HEK293 (cell line): ENCODE results near the genes GCLM, ABCD3 and SLC44A3.

DNA sequence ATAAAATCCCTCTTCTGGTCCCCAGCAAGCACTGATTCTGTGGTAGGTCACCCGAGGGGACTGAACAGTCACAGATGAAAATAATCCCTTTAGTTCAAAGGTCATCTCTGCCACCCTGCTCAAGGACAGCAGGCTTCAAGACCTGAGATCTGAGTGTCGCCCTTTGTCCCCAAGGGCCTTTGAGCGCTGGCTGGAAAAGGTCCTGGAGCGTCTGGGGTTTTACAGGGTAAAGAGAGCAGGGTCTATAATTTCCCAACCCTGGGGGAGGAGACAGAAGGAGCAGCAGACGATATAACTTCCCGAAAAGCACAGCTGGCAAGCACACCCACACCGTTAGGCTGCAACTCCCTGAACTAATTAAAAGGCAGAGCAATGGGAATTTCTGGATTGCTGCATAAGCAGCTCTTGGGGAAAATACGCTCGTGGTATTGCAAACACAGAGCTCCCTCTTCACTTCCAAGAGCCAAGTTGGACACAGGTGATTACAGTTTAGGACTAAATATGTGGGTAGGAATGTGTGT, 87.3 kb upstream of the BCAR3 start:
- PRO-cap = no peak
- RRBS, 2 experiments = no CpG with 5 or more reads among the region's 9 CpGs

DNA sequence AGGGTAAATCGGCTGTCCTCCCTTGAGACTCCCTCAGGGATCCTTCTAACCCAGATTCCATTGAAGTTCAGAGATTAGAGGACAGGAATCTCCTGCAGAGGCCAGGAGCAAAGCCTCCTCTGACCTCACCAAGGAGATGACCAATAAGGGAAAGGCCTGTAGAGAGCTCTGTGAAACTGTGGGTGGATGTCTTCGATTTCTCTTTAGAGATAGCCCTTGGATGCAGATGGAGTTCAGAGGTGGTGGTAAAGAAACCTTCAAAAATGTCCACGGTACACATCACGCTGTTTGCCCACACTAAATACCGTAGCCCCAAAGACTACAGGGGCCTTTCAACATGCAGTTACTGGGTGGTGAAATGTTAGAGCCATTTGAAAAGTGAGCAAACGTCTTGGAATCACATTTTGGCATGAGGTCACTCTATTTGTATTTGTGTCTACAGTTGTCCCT, 57.8 kb downstream of the DNTTIP2 start:
- PRO-cap = no peak
- RRBS, 2 experiments = no CpG with 5 or more reads among the region's 6 CpGs

- PRO-cap = bidirectional peak, plus-strand start at chr1:93847111, minus-strand start at chr1:93847074; bidirectional peak, plus-strand start at chr1:93847151, minus-strand start at chr1:93847184; bidirectional peak, plus-strand start at chr1:93847569, minus-strand start at chr1:93847491
- RRBS, 2 experiments = 1 to 2% methylated on average over 12 to 18 of the region's 91 CpGs
Measured at GRCh38 chr1:93846941-93847721, 31.9 kb downstream of the DNTTIP2 start.

DNA sequence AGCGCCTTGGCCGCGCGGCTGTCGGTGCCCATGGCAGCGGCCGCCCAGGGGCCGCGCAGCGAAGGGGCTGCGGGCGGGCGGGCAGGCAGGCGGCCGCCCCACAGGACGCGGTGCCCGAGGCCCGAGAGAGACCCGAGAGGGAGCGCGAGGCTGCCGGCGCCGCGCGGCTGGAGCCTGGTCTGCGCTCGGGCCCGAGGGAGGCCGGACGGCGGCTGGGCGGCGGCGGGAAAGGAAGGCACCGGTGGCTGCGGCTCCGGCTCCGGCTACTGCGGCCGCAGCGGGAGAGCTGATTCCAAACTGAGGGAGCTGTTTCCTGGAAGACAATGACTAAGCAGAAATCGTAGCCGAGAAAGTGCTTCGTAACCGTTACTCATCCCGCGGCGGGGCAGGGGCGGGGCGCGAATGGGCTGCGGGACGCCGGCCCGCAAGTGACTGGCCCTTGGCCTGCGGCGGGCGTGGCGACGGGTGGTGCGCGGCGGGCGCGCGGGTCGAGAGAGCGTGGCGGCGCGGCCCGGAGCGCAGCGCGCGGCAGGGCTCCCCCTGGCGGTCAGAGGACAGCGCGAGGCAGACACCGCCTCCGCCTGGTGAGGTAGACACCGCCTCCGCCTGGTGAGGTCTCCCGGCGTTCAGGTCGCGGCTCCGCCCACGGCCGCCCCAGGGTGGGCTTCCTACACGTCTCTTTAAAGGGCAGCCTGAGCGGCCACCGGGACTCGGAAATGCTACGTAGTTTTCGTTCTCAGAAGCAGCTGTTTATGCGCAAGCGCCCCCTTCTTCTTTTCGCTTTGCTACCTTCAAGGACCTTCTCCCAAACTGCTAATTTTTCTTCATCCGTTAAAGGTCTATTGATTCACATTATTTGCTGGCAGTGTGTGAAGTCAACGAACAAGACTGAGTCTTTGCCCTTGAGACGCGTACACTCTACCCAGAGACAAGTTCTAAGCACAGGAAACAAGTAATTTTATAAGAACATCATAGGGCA, at the start of gene GCLM:
Gene GCLM (minus strand): TSS at position 299 of the 979 bp plus-strand sequence.
- PRO-cap = bidirectional peak, plus-strand start at position 439 of the sequence, minus-strand start at position 299 of the sequence
- RRBS, 2 experiments = 1 to 2% methylated on average over 40 to 45 of the region's 105 CpGs

DNA sequence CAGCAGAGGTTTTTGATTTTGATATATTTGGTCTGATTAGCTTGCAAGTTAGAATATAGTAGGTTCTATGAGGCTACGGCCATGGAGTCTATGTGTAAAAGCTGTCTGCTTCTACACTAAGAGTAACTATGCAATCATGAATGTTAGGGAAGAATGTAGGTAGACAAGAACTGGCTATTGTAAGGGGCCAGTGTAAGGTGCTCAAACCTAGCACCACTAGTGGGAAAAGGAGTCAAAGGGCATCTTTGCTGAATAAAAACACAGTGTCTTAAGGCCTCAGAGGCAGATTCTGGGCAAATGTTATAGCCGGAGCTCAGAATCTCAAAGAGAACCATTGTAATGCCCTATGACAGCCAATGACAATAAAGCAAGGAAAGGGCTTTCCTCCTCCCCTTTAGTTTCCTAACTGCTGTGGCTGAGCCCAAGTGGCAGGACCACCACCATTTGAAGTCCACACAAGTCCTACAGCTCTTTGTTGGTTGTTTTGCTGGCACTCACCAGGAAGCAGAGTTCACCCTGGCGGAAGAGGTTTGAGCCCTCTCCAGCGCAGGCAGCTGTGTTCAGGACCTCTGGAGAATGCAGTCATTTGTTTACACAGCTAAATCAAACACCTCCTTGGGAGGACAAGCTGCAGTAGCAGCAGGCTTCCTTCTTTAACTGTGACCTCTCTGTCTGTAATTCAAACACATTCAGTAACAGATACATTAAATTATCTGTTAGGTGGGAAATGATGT, 52.2 kb downstream of the ABCA4 start:
- PRO-cap = no peak
- RRBS, 2 experiments = no CpG with 5 or more reads among the region's 4 CpGs

DNA sequence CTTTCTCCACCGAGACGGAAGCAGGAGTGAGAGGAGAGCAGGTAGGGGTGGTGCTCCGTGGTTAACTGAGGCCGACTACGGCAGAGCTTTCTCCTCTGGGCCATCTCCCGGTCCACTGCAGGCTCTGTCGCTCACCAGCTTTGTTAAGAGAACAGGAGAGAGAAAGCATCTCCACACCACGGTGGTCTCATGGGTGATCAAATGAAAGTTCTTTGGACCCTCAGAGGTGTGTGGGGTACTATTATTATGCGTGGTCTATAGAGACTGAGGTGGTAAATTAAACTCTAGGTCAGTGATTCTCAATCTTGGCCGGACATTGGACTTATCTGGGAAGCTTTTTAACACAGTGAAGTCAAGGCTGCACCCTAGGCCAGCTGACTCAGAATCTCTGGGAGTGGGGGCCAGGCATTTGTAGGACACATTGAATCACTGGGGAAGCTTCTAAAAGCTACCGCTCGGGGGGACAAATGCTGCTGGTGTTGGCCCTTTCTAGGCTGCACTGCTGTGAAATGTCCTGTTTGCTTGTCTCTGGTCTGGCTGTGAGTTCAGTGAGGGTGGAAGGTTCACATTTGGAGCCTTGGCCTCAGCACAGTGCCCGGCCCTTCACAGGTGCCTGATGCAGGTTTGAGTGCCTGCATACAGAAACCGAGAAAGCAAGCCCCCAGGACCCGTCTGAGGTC, 24.9 kb downstream of the ABCA4 start:
- PRO-cap = no peak
- RRBS, 2 experiments = no CpG with 5 or more reads among the region's 15 CpGs

- PRO-cap = no peak
- RRBS, 2 experiments = no CpG with 5 or more reads among the region's 13 CpGs
Measured at GRCh38 chr1:94101163-94101902, 19.6 kb downstream of the ABCA4 start.

DNA sequence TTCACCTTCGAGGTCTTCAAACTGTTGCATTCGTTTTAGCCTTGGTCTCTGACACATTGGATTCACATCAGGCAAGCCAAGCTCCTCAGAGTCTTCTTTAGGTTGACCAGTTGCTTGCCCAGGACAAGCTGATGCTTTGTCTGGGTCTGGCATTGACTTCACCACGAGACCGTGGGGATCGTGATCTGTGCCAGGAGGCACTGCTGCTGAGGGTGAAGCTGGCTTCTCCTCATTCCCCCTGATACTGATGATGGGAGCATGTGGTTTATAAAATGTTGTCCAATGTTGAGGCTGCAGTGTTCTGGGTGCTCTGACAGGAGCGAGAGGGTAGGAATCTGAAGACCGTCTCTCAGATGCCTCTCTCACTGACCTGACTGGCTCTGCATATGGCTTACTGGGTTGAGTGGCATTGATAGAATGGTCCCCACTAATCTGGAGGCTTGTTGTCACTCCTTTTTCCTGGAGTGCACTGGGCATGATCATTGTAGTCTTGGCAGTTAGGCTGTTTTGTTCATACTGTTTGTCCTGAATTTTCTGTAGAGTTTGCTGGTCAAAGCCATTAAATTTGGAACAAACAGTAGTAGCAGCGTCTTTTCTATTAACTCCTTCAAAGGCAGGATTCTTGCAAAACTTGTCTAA, 53.1 kb upstream of the ABCA4 start:
- PRO-cap = no peak
- RRBS, 2 experiments = no CpG with 5 or more reads among the region's 8 CpGs

DNA sequence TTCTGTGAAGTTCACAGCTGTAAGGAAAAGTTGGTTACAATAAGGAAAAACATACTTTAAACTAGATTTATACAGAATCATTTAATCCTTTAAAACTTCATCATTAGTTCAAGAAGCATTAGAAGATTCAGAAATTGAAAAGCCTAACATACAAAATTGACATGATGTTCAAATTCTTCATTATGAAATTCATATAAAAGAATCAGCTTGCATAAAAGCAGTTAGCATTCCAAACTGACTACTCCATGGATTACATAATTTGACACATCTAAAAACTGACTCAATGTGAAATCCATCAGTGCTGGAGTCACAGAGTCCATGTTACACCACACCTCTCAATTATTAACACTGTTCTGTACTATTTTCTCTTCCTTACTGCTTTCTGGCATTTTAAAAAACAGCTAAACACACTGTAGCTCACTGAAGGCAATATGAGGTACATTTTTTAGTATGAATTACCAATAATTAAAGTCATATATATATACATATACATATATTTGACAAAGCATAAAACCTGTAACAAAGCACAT, 28.0 kb downstream of the ARHGAP29 start:
- PRO-cap = no peak

GRCh38 chr1:94235624-94236154, 1.7 kb downstream of the ARHGAP29 start:
- PRO-cap = no peak
- RRBS, 2 experiments = no CpG with 5 or more reads among the region's 6 CpGs

DNA sequence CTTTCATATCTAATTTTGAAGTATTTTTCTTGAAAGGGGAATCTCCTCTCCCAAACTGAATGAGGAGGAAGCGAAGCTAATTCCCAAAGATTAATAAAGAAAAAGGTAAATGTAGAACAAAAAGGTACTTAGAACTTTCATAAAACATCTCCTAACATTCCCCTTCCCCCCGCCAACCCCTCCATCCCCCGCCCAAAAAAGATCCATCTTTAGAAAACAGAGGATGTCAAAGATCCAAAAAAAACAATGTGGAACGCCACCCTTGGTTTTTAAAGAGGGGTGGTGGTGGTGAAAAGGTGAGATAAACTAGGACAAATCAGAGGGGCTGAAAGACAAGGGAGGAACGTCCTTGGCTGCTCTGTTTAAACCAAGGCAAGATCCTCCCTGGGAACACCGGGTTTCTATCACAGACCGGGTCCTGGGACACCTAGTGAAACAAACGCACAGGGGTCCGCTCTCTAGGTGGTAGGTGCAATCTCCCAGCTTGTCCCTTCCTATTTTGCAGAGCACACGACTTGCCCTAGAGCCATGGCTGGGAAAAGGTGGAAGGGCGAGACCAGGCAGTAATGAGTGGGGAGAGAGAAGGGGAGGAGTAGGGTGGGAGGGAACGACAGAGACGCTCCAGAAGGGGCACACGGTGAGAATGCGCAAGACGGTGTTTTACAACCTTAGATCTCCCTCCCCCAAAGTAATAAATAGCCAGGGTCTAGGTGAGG, 9.1 kb upstream of the ARHGAP29 start:
- PRO-cap = no peak
- RRBS, 2 experiments = no CpG with 5 or more reads among the region's 16 CpGs

- PRO-cap = bidirectional peak, plus-strand start at chr1:94418473, minus-strand start at chr1:94418101
- RRBS, 2 experiments = 1 to 2% methylated on average over 35 to 45 of the region's 78 CpGs
Measured at GRCh38 chr1:94417879-94418584, at the start of gene ABCD3. Gene ABCD3 (plus strand): TSS chr1:94418389.

- PRO-cap = bidirectional peak, plus-strand start at chr1:94419215, minus-strand start at chr1:94418815; unidirectional peak, minus-strand start at chr1:94419257
- RRBS, 2 experiments = under 1 to 2% methylated on average over 17 to 28 of the region's 57 CpGs
Measured at GRCh38 chr1:94418585-94419442, 625 bp downstream of the ABCD3 start.

DNA sequence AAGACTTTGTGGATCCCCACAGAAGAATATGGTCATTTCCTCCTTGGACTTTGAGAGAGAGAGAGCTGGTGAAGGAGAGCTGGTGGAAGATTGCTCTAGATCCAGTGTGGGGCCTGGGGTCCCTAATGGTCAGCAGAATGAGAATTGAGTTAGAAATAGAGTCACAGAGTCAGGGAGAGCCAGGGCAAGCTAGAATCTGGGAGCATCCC, 16.8 kb downstream of the F3 start:
- PRO-cap = no peak

DNA sequence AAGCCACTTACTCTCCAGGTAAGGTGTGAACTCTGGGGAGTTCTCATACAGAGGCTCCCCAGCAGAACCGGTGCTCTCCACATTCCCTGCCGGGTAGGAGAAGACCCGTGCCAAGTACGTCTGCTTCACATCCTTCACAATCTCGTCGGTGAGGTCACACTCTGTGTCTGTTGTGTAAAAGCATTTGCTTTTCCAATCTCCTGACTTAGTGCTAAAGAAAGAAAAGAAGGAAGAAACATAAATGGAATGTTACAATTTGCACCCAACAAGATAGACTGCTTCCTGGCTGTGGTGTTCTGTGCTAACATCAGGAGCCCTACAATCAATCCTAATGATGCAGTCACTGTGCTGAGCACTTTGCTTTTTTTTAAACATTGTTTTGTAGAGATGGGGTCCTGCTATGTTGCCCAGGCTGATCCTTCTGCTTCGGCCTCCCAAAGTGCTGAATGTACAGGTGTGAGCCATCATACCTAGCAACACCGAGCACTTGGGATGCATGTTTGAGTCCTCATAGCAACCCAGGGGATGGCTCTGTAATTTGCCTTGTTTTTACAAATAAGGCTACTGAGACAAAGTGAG, 5.5 kb downstream of the F3 start:
- PRO-cap = no peak
- RRBS, 2 experiments = no CpG with 5 or more reads among the region's 8 CpGs

DNA sequence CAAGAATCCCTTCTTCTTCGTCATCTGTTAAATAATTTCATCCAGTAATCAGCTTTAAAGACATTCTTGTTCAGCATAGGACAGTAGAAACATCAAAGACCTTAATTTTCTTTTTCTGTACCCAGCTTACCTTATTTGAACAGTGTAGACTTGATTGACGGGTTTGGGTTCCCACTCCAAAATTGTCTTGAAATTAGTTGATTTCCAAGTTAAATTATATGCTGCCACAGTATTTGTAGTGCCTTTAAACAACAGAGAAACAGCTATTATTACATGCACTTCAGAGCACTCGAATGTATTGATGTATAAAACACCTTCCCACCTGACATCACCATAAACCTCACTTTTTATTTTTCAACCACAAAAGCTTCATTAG, 1.4 kb downstream of the F3 start:
- PRO-cap = no peak
- RRBS, 2 experiments = no CpG with 5 or more reads among the region's 3 CpGs

GRCh38 chr1:94599092-94599482, 57.5 kb upstream of the F3 start:
- PRO-cap = no peak
- RRBS, 2 experiments = no CpG with 5 or more reads among the region's 7 CpGs

DNA sequence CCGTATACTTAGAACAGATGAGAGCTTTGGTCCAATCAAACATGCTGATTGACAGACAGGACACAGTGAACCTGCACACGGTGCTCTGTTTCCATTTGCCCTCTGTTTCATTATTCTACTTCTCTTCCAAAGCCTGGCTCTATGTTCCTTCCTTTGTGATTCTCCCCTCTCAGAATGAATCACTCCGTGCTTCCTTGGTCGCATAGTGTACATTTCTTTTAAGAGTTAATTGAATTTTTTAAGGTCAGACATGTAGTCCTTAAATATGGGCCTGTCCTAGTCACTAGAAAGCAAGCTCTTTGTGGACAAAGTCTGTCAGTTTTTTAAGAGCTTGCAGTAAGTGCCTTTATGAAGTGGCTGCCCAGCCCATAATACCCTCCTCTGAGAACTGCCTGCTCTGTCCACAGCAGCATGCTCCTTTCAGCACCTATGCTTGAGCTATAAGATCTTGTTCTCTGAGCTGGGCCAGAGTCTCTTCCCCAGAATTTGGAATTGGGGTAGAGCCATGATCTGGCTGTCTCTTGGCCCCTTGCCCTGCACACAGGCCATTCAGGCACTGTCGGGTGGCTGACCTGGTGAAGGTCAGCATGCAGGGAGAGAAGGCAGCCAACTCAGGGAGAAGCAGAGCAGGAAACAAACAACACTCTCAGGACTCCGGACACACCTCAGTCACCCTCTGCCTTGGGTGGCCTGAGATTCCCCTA, 66.7 kb upstream of the SLC44A3 start:
- PRO-cap = no peak
- RRBS, 2 experiments = no CpG with 5 or more reads among the region's 6 CpGs

GRCh38 chr1:94819658-94820835, at the start of gene SLC44A3:
Gene SLC44A3 (plus strand): TSS chr1:94820357.
- PRO-cap = bidirectional peak, plus-strand start at chr1:94820088, minus-strand start at chr1:94820099; bidirectional peak, plus-strand start at chr1:94820278, minus-strand start at chr1:94820157; bidirectional peak, plus-strand start at chr1:94820423, minus-strand start at chr1:94820477
- RRBS, 2 experiments = 1% methylated on average over 37 to 41 of the region's 92 CpGs

DNA sequence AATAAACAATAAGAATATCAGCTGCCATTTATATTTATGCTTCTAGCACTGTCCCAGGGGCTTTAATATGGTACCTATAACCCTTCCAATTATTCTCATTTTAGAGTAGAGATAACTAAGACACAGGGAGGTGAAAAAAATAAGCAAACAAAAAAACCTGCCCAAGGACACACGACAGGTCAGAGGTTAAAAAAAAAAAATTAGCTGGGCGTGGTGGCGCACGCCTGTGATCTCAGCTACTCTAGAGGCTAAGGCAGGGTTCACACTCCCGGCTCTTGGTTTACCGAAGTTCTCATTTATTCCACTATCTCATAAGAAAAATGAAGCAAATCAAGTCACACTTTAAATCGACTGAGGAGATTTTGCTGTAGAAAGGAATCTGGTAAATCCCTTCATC, 34.7 kb upstream of the CNN3 start:
- PRO-cap = no peak
- RRBS, 2 experiments = no CpG with 5 or more reads among the region's 7 CpGs